Hair follicular keratinocyte (primary cell): ENCODE data around the gene KRCC1.

GRCh38 chr2:85709353-85709741, 15.2 kb downstream of the GNLY start:
- RAMPAGE, long total RNA: no peak

- RAMPAGE, long total RNA: no peak
These were observed 1.2 kb upstream of the ST3GAL5 start for GRCh38 chr2:85889894-85890463.

DNA sequence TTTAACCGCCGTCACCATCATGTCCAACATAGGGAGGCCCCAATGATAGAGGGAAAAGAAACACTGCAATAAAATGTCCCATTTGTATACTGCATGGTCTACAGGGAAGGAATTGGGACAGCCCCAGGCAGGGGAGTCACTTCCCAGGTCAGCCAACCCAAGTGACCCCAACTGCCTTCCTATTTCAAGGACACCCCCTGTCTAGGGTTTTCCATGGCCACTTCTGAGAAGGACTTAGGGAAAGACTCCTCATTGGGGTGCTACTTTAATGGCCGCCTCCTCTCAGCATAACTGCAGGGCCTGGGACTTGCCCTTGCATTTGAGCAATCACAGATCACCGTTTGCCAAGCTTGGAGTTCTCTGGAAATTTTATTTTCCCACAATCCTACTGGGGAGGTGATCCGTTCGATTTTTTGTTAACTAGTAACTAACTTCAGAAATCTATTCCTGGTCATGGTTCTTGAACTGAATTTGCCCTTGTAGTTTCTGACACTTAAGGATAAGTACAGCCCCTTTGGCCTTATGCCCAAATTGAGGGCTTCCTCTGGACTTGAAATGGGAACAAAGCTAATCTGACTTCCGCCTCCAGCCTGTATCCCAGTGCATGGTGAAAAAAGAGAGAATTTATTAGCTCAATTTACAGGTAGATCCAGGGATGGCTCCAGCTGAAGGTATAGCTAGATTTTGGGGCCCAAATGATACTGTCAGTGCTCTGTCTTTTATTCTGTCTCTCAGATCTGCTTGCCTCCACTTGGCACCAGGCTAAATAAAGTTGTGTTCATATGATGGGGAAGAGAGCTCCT, 60.5 kb upstream of the ST3GAL5 start:
- RAMPAGE, long total RNA: no peak

- RAMPAGE, long total RNA: no peak
These were observed 107.7 kb upstream of the ST3GAL5 start for GRCh38 chr2:85996333-85996968.

DNA sequence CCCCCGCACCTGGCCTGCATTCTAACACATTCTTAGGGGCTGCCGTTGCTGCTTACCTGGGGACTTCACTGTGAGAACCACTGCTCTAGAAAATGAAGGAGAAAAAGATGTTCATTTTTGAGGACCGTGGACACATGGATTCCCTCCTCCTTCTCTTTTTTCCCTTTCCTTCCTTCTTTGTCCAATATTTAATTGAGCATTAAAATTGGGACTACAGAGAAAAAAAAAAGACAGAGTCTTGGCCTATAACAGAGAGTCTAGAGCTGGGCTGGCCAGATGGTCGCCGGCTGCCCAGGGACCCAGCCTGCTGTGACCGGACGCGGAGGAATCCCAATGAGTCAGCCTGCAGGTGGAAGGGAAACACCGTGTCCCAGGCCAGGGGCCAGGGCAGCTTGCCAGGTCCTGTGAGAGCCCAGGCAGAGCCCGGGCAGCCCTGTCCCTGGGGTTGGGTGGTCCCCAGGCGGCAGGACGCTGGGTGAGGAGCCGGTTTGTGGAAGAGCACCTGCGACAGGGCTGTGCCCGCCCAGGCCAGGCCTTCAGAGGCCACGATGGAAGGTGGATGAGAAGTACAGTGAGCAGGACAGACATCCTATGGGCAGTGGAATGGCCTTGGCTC, 87.9 kb downstream of the POLR1A start:
- RAMPAGE, long total RNA: no peak

- RAMPAGE, long total RNA: no peak
These were observed 8.2 kb upstream of the RNF103 start for GRCh38 chr2:86631719-86632323.

- RAMPAGE, long total RNA: no peak
These were observed 293.9 kb upstream of the PLGLB2 start for GRCh38 chr2:87454005-87454352.

DNA sequence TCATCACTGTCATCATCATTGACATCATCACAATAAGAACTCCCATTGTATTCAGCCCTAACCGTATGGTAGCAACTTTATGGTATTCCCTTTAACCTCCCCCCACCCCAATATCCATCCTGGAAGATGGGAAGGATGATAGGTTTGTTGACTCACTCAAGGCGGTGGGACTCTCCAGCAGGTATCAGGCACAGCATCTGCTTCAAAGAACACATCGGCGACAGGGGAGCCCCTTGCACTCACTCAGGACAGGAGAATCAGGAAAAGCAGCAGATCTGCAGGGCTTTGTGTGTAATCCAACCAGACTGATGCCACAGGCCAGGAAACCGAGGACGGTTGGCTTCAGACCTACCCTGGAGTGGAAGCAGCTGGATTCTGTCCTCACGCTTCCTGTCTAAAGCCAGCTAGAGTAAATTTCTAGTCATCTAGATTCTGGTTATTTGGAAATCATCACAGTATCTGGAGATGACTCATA, 289.1 kb upstream of the PLGLB2 start:
- RAMPAGE, long total RNA: no peak

DNA sequence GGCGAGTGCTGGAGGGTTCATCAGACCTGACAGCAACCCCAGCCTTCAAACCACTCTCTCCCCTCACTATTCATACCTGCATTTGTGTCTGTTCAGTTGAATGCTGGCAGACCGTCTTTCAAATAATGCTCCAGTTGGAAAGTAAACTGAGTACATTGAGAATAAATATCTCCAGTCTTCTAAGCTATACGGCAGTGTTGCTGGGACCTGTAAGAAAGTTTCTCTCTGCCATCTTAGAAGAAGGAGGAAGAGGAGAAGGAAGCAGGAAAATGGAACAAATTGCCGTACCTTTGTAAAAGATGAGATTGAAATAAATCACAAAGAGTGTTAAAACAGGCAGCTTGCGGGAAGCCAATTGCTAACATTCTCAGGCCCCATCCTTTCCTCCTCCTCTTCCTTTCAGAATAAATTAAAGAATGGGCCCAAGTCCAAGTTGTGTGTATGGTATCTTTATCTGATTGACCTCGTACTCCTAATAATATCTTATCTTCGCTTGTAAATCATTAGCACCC, 216.4 kb upstream of the PLGLB2 start:
- RAMPAGE, long total RNA: no peak

GRCh38 chr2:87824676-87825623, 646 bp downstream of the RGPD2 start:
- RAMPAGE, long total RNA: no peak

DNA sequence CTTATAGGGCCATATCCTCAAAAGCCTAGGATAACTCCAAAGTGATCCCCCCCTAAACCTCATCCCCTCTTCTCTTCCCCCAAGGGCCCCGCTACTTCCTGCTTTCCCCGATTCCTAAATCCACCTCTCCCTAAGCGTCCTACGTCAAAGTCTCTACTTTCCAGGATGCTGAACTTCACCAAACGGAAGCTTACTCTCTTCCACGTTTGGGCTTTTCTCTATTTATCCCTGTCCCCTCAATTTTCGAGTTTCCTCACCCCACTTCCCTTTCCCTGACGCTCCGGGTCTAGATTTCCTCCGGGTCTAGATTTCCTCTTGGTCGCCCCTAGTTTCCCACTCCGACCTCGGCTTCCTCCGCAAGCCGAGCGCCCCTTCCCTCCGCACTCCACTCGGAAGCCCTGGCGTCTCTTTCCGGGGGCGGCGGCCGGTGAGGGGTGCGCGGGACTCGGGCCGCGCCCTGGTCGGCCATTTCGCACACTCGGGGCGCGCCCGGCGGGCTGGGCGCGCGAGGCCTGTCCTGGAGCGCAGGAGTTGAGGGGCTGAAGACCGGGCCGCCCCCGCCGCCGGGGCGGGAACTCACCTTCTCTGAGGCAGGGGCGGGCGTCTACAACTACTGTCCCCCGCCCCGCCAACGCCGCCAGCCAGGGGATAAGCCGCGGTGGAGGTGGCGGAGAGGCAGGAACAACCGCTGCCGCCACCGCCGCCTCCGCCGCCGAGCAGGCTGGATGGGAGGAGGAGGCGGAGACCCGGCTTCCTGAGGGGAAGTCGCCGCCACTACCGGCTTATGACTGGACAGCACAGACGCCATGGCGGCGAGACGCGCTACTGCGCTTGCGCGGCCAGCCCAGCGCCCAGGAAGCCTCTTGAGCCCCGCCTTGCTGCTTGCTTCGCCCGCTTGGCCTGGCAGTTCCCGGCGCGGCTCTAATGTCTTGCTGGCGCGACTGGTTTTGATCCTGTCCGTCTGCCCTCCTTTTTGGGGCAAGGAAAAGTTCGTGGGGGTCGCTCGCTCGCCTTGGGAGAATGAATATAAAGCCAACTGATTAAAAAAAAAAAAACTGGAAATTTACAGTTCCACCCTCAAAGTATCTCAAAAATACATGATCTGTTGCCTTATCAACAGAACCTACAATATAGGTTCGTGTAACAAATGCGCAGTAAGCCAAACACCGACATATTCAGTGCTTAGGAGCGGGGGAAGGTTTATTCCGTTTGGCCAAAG, at the start of gene KRCC1:
Gene KRCC1 (minus strand): TSS at position 738 of the 1,219 bp plus-strand sequence.
- RAMPAGE, long total RNA: no peak

- RAMPAGE, long total RNA: no peak
These were observed 909 bp downstream of the FABP1 start for GRCh38 chr2:88126977-88127329.

- RAMPAGE, long total RNA: no peak
These were observed 42.1 kb downstream of the THNSL2 start for GRCh38 chr2:88212239-88212741.

GRCh38 chr2:88599977-88600815, 27.1 kb downstream of the EIF2AK3 start:
- RAMPAGE, long total RNA: no peak

- RAMPAGE, long total RNA: no peak
These were observed 75.0 kb downstream of the RPIA start for GRCh38 chr2:88766405-88766926.

GRCh38 chr2:88846050-88846231, 154.5 kb downstream of the RPIA start:
- RAMPAGE, long total RNA: no peak

DNA sequence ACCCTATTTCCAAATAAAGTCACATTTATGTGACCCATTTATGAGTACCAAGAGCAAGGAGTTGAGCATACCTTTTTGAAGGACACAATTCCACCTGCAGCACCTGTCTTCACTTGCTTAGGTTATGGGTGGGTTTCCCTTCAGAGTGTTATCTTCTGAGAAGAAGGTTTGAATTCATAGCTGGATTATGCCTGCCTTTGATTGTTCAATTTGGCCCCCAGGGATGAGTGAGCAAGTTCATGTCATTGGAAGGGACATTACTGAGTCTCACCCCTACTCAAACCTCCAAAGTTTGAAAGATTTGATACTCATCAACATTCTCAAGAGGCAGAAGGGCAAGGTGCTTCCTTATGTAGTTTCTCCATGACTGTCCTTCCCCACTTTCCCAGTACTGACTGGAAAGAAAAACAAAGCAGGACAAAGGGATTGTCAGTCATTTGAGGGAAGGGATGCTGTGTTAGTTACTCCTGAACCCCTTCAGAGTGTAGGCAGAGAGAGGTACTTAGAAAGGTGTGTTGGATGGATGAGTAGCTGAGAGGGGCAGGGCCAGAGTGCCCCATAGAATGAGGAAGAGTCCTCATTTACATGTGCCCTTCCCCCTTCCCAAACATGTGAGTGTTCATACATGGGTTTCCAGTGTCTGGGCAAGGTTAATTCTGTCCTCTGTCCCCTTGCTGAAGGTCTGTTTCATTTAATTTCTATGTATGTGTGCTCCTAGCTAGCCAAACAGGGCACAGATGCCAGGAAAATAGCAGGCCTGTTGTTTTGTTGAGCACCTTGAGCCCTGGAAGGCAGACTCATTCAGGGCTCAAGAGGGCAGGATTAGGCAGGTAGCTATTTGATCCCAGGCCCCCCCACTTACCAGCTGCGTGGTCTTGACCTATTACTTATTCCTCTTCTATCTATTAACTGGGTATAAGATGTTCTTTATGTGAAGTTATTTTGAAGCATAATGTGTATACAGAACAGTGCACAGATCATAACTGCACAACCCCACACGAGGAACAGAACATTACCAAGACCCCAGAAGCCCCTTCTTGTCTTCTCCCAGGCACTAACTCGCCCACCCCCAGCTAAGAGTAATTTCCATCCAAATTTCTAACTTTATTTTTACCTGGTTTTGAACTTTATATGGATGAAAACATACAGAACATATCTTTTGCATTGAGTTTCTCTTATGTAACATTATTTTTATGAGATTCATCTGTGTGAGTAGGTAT, 164.0 kb downstream of the RPIA start:
- RAMPAGE, long total RNA: no peak

DNA sequence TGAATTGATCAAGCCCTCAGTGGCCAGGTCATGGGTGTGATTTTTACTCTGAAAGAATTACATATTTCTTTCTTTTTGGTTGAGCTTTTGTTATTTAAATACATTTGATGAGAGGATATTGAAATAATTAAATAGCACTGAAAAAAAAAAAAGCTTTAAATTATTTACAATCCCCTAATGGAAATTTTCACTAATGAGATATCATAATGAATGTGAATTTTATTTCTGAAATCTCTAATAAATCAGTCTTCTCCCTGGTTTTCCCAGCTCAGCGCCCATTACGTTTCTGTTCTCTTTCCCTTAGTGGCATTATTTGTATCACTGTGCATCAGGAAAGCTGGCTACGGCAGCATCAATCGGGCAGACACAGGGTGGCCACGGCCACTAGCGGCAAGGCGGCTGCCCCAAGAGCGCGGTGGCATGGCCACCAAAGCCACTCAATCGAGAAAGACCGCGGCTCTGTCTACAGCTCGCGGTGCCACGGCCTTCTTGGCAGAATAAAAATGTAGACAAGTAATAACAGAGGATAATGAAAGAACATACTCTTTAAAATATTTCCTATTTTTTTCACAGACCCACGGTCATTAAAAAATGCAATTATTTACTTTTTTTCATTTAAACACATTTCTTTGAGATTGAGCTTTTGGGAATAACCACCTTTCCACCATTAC, 167.9 kb downstream of the RPIA start:
- RAMPAGE, long total RNA: no peak

GRCh38 chr2:88865780-88866488, 174.5 kb downstream of the RPIA start:
- RAMPAGE, long total RNA: no peak

DNA sequence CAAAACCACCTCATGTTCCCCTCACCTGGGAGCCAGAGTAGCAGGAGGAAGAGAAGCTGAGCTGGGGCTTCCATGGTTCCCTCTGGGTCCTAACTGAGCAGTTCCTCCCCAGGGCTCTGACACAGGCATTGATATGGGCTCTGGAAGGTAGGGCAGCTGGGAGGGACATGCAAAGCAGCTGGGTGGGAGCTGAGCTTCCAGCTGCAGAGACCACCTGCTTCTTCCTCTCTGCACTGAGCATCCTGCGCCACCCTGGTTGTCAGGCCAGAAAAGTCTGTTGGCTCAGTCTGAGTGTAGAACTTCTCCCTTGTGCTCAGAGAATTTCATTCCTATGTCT, 336.1 kb downstream of the RPIA start:
- RAMPAGE, long total RNA: no peak